Mesenteric fat pad (tissue), 1 donor: ENCODE measurements around a stretch of chr11.

DNA sequence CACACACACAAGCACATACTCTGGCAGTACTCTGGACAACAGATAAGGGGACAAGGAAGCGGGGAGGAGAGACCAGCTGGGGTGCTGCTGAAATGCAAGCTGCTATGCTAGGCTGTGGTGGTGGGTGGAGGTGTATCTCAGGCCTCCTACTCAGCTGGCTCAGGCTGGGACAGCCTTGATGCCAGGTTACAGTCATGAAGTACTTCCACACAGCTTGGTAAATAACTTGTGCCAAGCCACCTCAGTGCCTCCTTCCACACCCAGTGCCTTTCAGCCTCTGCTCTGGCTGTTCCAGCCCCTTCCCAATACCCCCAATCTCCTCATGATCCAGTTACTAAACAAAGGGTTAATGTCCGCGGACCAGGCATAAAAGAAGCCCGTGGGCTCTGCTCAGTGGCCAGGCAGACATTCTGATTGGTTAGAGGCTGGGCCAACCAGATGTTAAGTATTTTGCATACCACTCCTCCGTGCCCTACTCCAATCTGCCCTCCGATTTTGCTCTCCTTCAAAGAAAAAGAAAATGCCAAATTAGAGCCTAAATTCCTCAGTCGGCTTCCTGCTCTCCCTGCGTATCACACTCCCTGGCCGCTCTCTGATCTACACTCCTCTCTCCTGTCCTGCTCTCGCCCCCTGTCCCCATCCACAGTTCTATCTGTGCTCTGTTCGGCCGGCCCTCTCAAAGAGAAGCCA is 373.9 kb downstream of the TENM4 start:
- PRO-cap = no peak

- PRO-cap = no peak
Observed at GRCh38 chr11:79244419-79244917, 196.4 kb downstream of the TENM4 start.

- PRO-cap = no peak
Observed at GRCh38 chr11:79406390-79406719, 34.5 kb downstream of the TENM4 start.

GRCh38 chr11:79438273-79438526 is 2.6 kb downstream of the TENM4 start:
- PRO-cap = no peak

DNA sequence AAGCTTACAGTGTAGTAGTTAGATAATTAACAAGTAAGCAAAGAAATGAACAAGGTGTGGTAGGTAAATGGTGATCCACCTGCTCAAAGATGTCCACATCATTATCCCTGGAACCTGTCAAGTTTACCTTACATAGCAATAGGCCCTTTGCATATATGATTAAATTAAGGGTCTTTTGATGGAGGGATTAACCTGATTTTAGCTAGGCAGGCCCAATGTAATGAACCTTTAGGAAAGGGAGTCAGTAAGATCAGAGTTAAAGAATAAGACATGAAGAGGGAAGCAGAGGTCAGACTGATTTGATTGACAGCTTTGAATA is 56.0 kb upstream of the TENM4 start:
- PRO-cap = no peak

DNA sequence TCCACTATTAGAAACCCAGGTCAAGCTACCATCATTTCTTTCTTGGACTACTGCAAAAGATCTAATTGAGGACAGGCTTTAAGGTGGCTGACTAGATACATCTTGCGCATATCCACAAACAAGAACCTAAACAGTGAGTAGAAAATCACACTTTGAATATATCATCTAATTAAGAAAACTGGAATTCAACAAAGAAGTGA is 1040.5 kb downstream of the FAM181B start:
- PRO-cap = no peak

DNA sequence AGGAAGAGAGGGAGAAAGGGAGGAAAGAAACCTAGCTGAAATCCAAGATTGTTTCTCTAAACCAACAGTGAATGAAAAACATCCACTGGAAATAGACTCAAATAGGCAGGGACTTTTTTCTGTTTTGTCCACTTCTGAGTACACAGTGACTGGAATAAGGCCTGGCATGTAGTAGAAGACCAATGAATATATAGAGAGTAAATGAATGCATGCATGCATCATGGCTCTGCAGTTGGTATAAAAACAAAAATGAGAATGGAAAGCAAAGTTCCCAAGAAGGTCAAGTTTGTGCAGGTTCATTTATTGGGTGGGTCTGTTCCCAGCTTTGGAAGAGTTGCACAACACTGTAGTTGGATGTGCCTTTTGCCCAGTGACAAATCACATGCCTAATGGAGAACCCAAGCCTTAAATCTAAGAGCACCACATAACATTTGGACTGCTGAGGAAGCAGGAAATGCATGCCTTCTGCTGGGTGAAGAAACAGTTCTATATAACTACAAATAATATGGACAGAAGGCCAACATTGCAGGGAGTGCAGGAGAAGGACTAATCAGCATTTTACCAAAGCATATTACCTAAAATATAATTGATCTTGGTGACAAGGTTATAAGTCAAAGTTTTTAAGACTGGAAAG is 30.6 kb downstream of the PRCP start:
- PRO-cap = no peak

- PRO-cap = no peak
Observed at GRCh38 chr11:83070725-83070933, 1.1 kb downstream of the RAB30 start.

DNA sequence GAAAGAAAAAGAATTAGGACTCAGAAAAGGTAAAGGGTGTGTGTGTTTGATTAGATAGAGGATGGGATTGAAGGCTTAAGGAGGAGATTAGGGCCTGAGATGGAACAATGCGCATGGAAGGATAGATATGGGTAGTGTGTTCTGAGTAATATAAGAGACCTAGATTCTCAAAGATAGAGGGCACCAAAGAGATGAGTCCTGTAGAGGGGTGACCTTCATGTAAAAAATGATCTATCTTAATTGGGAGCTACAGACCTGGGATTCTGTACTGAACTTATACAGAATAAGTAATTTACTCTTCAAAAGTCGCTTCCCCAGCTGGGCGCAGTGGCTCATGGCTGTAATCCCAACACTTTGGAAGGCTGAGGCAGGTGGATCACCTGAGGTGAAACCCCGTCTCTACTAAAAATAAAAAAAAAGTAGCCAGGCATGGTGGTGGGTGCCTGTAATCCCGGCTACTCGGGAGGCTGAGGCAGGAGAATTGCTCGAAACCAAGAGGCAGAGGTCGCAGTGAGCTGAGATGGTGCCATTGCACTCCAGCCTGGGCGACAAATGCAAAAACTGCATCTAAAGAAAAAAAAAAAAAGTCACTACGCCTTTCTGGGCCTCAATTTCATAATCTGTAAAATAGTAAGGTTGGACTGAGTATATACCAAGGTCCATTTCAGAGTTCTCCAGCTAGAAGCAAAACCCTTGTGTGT is 17.5 kb upstream of the RAB30 start:
- PRO-cap = no peak

GRCh38 chr11:83167260-83168071 is 10.5 kb downstream of the PCF11 start:
- PRO-cap = no peak

GRCh38 chr11:83195038-83195572 is 1.6 kb downstream of the ANKRD42 start:
- PRO-cap = no peak

- PRO-cap = no peak
Observed at GRCh38 chr11:83256351-83256879, 29.8 kb downstream of the CCDC90B start.

- PRO-cap = bidirectional peak, plus-strand start at chr11:83285686, minus-strand start at chr11:83285706; bidirectional peak, plus-strand start at chr11:83286120, minus-strand start at chr11:83285988
Observed at GRCh38 chr11:83285151-83286234, 674 bp downstream of the CCDC90B start.

DNA sequence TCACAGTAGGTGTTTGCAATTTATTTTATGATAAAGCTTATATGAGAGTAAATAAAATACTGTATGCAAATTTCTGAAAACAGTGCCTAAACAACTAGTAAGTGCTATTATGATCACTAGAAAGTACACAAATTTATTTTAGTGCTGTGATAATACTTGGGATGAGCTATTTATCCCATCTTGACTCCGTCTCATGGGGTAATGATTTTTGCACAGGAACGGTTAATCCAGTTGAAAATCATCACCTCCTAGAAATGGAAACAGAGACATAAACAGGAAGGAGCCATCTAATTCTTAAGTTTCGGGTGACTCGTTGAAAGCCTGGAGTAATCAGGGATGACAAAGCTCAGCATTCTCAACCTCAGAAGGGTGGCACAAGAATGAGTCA is 280.7 kb upstream of the CCDC90B start:
- PRO-cap = no peak

- PRO-cap = no peak
Observed at GRCh38 chr11:83681771-83682465, 395.8 kb upstream of the CCDC90B start.

GRCh38 chr11:84720584-84721573 is 906.3 kb downstream of the DLG2 start:
- PRO-cap = no peak

- PRO-cap = no peak
Observed at GRCh38 chr11:85483794-85484202, 143.3 kb downstream of the DLG2 start.

- PRO-cap = no peak
Observed at GRCh38 chr11:85663167-85663740, 1.7 kb downstream of the CREBZF start.

DNA sequence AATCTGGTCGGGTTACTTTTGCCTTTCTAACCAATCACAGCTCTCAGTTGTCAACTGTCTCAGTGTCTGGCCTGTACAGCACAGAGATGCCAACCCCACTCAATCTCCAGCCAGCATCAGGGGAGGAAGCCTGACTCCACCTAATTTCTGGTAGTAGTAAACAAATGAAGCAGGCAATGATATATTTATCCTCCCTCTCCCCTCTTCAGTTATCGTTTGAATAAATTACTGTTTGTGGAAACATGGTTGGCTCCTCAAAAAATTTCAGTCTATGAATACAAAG is 253 bp upstream of the CCDC89 start:
- PRO-cap = no peak

DNA sequence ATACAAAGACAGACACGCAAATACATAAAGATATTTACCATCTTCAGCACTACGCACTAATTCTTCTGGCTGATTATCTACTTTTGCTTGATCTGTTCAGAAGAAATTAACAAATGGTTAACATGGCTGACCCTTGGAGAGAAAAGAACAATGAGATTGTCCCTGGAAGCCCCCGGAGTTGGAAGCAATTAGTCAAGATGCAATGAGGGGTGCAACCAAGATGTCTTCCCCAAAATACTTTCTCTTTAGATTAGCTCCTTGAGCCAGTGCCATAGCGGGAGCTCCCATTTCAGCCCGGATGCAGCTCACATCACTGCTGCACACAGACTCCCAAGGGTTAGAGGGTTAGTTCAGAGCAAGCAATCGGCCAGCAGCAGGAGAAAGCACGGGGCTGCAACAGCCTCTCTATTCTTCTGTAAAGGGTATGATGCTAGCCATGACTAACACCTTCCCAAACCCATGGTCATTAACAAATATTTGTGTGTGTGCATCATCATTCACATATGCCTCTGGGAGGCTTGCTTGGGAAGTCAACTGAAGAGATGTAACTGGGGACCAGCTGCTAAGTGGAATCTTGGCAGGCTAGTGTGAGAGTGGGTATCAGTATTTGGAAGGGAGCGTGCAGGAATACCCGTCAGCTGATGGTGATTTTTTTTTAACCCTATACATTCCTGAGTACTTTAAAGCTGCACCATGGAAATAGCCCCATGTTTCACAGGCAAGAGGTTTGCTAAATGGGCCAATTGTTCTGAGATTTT is 32.9 kb upstream of the CCDC89 start:
- PRO-cap = no peak